Measurements from ENCODE around the genes SOX2 and ATP11B.

DNA sequence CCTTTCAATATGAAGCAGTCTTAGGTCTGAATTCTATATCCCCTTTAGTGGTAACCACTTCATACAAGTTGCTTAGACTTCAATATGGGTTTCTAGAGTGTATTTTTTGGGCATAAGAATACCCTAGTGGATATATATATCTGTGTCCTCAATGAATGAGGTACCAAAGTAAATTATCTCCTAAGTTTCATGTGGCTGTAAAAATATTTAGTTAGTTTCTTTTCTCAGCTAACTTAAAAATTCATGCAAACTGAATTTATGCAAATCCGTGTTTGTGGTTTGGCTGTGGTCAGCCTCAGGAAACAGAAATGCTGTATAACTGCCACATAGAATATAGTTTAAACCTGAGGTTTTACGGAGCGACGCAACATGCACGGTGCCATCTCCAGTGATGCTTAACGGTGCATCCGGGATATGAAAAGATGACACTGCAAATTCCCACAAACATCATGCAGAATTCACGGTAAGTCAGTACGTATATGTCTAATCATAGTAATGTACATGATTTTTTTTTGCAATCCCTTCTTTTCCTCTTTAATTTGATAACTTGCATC is 80.3 kb downstream of the PEX5L start:
- PRO-cap = no peak

- PRO-cap = unidirectional peak, minus-strand start at chr3:180830252
These were observed 82.4 kb upstream of the FXR1 start for GRCh38 chr3:180830165-180830364.

DNA sequence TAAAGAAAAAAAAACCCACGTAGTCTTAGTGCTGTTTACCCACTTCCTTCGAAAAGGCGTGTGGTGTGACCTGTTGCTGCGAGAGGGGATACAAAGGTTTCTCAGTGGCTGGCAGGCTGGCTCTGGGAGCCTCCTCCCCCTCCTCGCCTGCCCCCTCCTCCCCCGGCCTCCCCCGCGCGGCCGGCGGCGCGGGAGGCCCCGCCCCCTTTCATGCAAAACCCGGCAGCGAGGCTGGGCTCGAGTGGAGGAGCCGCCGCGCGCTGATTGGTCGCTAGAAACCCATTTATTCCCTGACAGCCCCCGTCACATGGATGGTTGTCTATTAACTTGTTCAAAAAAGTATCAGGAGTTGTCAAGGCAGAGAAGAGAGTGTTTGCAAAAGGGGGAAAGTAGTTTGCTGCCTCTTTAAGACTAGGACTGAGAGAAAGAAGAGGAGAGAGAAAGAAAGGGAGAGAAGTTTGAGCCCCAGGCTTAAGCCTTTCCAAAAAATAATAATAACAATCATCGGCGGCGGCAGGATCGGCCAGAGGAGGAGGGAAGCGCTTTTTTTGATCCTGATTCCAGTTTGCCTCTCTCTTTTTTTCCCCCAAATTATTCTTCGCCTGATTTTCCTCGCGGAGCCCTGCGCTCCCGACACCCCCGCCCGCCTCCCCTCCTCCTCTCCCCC is at the start of gene SOX2:
Gene SOX2, plus strand, starts transcription at position 311 of the 667 bp plus-strand sequence.
- PRO-cap = no peak

- PRO-cap = no peak
These were observed 367.4 kb upstream of the ATP11B start for GRCh38 chr3:182425972-182426302.

- PRO-cap = no peak
These were observed 225.6 kb upstream of the ATP11B start for GRCh38 chr3:182567741-182568030.

DNA sequence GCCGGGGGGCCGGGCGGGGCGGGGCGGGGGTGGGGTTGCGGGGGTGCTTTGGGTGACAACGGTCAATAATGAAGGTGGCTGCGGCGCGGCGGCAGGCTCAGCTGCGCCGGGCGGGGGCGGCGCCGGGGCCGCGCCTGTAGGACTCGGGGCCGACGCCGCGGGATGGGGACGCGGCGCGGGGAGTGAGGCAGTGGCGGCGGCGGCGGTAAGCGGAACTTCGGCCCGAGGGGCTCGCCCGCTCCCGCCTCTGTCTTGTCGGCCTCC is at the start of gene ATP11B:
Gene ATP11B, plus strand, starts transcription at position 65 of the 264 bp plus-strand sequence.
- PRO-cap = bidirectional peak, plus-strand start at position 65 of the sequence, minus-strand start outside the sequence

DNA sequence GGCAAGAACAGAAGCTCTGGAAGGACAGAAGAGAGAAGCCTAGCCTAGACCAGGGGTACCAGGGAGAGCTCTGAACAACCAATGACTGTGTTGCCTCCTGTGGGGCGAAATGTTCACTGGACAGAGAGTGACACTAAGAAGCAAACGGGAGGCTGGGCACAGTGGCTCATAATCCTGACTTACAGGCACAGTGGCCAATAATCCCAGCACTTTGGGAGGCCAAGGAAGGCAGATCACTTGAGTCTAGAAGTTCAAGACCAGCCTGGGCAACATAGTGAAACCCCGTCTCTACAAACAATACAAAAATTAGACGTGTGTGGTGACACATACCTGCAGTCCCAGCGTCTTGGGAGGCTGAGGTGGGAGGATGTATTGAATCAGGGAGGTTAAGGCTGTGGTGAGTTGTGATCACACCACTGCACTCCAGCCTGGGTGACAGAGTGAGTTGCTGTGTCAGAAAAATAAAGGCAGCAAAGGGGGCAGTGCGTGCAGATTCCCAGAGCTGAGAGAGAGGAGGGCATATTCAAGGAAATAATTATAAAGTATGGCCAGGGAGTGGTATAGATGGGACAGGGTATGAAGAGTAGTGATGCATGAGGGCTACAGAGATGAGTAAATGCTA is 84.0 kb downstream of the ATP11B start:
- PRO-cap = no peak

DNA sequence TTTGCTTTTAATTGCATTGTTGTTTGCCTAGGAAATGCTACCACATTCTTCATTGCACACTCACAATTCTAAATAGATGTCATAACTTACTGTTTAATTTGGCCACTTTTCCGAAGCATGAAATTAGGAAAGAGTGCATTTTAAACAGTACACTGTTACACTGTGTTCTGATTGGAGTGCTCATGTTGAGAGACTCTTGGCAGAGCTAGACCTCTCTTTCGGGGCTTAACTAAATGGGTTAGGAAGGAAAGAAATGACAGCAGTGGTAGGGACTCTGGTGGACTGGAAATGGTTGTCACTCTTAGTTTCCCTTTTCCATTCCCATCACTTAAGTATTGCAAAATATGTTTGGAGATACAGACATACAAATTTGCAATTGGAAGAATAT is 90.4 kb downstream of the DCUN1D1 start:
- PRO-cap = no peak

GRCh38 chr3:182920085-182921193 is 59.9 kb downstream of the DCUN1D1 start:
- PRO-cap = no peak

DNA sequence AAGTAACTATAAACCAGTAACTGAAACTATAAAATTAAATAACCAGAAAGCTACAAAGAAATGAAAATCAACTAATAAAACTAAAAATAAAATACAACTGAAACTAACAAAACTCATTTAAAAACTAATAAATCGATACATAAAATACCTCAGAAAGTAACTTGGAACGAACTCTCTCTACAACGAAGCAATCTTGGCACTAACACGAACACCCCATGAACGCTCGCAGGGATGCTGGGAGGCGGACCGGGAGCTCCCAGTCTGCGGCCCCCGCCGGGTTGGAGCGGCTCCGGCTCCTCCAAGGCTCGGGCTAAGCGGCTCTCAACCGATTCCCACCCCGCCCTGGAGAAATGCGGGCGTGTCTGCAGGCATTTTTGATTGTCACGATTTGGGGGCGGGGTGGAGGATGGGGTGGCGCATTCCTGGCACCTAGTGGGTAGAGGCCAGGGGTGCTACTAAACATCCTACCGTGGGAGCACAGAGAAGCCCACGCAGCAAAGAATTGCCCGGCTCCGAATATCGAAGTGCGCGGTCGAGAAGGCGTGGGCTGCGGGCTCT is 16.1 kb upstream of the LAMP3 start:
- PRO-cap = bidirectional peak, plus-strand start at position 462 of the sequence, minus-strand start at position 280 of the sequence

DNA sequence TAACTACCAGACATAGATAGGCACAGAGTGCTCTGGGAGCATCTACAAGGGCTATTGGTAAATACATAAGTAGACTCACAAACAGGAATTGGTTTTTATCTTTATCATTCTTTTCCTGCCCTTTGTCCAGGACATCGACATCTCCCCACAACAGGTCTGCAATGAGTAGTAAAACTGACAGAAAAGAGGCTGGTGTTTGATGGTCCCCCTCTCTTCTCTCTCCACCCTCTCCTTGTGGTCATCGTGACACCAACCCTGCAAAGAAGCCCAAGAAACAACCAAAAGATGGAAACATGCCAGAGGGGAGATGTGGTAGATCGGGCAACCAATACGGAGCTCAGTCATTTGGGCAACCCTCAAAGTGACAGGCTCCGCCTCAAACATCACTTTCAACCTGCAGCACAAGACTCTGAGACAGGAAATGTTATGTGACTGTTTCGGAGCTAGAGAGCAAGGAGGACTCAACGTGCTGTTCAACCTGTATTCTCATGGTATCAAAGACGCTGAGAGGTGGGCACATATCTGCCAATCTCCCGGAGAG is 28.6 kb upstream of the B3GNT5 start:
- PRO-cap = no peak

DNA sequence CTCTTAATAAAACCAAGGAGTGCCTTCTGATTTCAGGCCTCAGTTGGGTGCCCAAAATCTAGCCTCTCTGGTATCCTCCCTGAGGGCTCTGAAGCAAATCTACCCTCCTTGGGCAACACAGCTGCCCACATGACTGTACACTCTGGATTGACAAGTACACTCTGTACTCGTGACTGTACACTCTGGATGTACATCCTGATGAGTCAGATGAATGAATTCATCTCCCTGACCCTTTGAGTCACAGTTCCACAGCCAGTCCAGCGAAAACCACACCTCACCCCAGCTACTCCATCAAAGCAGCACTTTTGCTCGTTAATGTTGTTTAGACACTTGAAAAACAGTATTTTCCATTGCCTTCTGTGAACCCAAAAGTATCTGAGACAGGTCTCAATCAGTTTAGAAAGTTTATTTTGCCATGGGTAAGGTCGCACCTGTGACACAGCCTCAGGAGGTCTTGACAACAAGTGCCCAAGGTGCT is 57.6 kb downstream of the MCF2L2 start:
- PRO-cap = bidirectional peak, plus-strand start at position 241 of the sequence, minus-strand start at position 69 of the sequence

GRCh38 chr3:183580200-183580763 is 24.8 kb upstream of the KLHL6 start:
- PRO-cap = no peak

DNA sequence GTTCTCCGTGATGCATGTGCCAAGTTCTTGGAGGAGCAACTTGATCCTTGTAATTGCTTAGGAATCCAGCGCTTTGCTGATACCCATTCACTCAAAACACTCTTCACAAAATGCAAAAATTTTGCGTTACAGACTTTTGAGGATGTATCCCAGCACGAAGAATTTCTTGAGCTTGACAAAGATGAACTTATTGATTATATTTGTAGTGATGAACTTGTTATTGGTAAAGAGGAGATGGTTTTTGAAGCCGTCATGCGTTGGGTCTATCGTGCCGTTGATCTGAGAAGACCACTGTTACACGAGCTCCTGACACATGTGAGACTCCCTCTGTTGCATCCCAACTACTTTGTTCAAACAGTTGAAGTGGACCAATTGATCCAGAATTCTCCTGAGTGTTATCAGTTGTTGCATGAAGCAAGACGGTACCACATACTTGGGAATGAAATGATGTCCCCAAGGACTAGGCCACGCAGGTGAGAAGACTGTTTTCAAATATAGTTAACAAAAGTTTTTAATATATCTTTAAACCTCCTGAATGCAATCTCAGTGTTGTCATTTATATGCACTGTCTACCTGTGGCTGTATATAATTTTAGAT is 15.5 kb downstream of the KLHL24 start:
- PRO-cap = no peak

DNA sequence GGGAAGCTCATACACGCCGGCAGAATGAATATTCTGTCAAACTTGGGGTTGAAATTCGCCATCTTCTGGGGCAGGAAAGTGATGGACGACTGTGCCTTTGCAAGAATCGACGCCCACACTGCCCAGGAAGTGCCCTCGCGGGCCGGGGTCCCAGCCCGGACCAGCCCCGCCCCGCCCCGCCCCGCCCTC is 144 bp upstream of the YEATS2 start:
- PRO-cap = bidirectional peak, plus-strand start outside the sequence, minus-strand start at position 120 of the sequence

DNA sequence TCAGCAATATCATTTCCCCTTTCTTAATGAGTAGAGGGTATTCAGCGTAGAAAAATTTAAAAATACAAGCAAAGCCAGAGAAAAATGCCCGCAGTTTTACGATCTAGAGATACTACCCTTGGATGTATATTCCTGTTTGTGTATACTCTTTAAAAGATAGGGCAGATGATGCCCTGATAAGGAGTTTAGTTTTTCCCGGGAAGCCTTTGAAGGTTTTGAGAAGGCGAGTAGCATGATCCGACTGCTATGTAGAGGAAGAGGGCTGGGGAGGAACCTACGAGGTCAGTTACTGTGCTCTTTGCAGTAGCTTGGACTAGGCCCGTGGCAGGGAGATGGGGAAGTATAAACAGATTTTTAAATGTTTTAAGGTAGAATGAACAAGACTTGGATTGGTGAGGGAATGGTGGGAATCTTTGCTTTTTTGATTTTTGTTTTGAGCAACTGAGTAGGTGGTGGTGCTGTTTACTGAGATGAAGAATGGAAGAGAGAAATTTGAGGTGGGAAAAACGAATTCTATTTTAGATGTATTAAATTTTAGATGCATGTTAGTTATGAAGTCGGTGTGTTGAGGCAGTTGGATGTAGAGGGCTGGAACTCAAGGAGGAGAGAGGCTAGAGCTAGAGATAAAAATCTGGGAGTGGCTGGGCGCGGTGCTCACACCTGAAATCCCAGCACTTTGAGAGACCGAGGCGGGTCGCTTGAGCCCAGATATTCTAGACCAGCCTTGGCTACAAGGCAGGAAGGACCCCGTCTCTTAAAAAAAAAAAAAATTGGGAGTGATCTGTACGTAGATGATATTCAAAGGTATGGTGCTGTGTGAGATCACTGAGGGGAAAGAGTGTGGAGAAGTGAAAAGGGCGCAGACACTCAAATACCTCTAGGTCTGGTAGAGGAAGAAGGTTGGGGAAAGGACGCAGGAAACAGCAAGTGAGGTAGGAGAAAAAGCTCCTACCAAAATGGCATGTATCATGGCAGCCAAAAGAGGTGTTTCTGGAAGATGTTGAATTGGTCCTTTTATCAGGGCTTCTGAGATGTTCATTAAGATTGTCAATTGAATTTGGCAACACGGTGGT is 1.5 kb downstream of the YEATS2 start:
- PRO-cap = no peak

DNA sequence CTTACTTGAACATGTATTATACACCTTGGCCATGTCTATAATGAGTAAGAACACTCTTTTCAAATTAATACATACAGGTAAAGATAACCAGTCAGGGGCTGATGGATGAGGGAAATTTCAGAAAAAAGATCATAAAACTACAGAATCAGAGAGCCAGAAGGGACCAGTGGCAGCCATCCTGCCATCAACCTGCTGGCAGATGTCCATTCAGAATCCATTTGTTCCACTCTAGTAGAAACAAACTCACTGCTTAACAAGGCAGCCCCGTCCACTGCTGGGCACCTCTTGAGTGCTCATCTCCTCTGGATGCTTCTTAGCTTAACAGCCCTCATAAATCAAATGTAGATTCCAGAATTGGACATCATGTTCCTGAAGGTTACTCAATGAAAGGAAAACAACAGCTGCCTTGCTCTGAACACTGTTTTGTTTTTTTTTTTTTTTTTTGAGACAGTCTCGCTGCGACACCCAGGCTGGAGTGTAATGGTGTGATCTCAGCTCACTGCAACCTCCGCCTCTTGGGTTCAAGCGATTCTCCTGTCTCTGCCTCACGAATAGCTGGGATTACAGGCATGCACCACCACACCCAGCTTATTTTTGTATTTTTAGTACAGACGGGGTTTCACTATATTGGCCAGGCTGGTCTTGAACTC is 37.3 kb downstream of the ABCC5 start:
- PRO-cap = no peak

DNA sequence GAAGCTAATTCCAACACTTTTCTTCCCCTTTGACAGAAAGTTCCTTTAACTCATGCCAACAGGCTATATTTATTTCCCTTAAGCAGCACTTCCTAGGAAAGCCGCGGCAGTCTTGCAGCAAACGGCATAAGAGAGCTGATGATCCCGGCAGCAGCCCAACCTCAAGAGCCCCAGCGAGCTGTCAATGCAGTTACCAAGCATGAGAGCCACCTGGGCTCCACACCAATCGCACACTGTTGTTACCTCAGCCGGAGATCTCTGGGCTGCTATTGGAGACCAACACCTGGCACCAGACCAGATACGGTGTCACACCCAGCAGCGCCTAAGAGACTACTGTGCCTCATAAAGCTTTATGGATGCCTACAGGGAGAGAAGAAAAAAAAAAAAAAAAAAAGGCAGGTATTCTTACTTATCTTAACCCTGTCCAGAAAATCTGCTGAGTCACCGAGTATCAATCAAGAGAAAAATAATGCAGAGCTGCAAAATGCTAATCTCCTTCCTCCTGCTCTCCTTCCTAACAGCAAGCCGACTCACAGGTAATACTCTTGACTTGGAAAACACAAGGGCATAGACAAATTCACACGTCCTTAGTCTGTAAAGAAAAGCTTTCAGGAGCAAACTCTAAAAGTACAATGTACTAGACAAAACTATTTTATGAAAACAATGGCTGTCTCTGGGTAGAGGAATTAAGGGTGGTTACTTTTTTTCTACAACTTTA is 11.6 kb downstream of the ABCC5 start:
- PRO-cap = no peak

- PRO-cap = no peak
These were observed 4.5 kb upstream of the ABCF3 start for GRCh38 chr3:184181558-184181831.

GRCh38 chr3:184260566-184261239 is 650 bp downstream of the CAMK2N2 start:
- PRO-cap = no peak

Measured in sternocleidomastoid (tissue), 1 donor.